Liver (tissue), 9 donors: ENCODE measurements around a stretch of chr18.

GRCh38 chr18:3233868-3234140 is 13.8 kb upstream of the MYL12A start:
- PRO-cap, 5 experiments, result peak in 3 of 5 experiments; most common plus-strand start chr18:3234075 (in 2)
- RAMPAGE, long total RNA, 2 experiments, result no peak in any of the 2 experiments
- RRBS, result no CpG with 5 or more reads among the region's 1 CpG

GRCh38 chr18:3256511-3257111 is 5.3 kb upstream of the MYL12B start:
- PRO-cap, 5 experiments, result peak in 4 of 5 experiments; most common plus-strand start chr18:3256940 (in 4); most common minus-strand start chr18:3256809 (in 1)
- RAMPAGE, long total RNA, 2 experiments, result no peak in any of the 2 experiments
- RRBS, result no CpG with 5 or more reads among the region's 3 CpGs

DNA sequence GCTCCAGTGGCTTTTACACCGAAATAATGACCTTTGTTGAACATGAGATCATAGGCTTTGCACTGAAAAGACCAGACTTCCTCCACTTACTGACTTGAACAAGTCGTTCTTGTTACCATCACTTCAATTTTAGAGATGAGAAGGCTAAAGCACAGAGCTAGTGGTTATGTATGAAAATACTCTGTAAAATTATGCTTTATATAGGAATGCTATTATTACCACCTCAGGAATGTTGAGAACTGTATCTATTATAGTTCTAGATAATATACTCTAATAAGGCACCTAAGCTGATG is 20.0 kb downstream of the MYL12B start:
- PRO-cap, 5 experiments, result no peak in any of the 5 experiments
- RAMPAGE, long total RNA, 2 experiments, result no peak in any of the 2 experiments
- RRBS, result no CpG with 5 or more reads among the region's 2 CpGs

GRCh38 chr18:3360301-3361069 is 89.5 kb upstream of the TGIF1 start:
- PRO-cap, 5 experiments, result no peak in any of the 5 experiments
- RAMPAGE, long total RNA, 2 experiments, result no peak in any of the 2 experiments
- RRBS, result 94% methylated on average over 19 of the region's 39 CpGs

GRCh38 chr18:3384544-3385251 is 65.3 kb upstream of the TGIF1 start:
- PRO-cap, 5 experiments, result peak in 2 of 5 experiments; most common plus-strand start chr18:3385021 (in 1); most common minus-strand start chr18:3384858 (in 1)
- RAMPAGE, long total RNA, 2 experiments, result no peak in any of the 2 experiments
- RRBS, result no CpG with 5 or more reads among the region's 9 CpGs

DNA sequence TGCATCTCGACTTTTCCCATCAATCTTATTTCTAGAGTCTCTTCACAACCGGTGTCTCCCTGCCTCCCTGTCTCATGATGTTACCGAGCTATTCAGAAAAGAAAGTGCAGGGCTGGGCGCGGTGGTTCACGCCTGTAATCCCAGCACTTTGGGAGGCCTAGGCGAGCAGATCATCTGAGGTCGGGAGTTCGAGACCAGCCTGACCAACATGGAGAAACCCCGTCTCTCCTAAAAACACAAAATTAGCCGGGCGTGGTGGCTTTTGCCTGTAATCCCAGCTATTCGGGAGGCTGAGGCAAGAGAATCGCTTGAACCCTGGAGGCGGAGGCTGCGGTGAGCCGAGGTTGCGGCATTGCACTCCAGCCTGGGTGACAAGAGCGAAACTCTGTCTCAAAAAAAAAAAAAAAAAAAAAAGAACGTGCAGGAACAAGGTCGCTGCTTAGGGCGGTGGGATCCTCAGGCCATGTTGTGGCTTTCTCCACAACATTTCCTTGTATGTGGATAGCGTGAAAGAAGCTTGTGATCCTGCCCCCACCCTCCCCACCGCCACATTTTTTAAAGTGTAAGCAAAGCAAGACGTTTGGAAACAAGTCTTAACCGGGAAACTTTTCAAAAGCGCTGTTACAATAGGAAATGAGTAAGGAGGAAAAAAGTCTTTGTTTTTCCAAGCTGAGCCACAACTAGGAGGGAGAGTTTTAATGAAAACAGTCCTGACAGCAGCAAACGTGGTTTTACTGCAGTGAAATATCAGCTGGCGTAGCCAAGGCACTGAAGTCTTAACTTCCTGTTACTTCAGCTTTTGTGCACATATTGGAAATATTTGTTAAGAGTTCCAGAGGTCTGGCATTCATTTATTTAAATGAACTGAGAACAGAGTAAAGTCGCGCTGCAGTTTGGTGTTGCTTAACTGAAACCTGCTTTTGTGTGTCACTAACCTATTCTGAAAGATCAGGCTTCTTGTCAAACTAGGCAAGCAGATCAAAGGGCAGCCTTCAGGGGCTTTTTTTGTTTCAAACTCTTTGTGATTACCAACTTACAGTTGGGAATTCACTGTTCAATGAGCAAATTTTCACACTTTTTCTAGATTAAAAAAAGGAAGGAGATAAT is 3.7 kb downstream of the TGIF1 start:
- PRO-cap, 5 experiments, result peak in 5 of 5 experiments; most common plus-strand start position 858 of the sequence (in 2); most common minus-strand start position 770 of the sequence (in 5)
- RAMPAGE, long total RNA, 2 experiments, result no peak in any of the 2 experiments
- RRBS, result no CpG with 5 or more reads among the region's 31 CpGs

GRCh38 chr18:3498553-3499623 is 48.9 kb downstream of the TGIF1 start:
- PRO-cap, 5 experiments, result no peak in any of the 5 experiments
- RAMPAGE, long total RNA, 2 experiments, result no peak in any of the 2 experiments
- RRBS, result 7% methylated on average over 4 of the region's 60 CpGs

DNA sequence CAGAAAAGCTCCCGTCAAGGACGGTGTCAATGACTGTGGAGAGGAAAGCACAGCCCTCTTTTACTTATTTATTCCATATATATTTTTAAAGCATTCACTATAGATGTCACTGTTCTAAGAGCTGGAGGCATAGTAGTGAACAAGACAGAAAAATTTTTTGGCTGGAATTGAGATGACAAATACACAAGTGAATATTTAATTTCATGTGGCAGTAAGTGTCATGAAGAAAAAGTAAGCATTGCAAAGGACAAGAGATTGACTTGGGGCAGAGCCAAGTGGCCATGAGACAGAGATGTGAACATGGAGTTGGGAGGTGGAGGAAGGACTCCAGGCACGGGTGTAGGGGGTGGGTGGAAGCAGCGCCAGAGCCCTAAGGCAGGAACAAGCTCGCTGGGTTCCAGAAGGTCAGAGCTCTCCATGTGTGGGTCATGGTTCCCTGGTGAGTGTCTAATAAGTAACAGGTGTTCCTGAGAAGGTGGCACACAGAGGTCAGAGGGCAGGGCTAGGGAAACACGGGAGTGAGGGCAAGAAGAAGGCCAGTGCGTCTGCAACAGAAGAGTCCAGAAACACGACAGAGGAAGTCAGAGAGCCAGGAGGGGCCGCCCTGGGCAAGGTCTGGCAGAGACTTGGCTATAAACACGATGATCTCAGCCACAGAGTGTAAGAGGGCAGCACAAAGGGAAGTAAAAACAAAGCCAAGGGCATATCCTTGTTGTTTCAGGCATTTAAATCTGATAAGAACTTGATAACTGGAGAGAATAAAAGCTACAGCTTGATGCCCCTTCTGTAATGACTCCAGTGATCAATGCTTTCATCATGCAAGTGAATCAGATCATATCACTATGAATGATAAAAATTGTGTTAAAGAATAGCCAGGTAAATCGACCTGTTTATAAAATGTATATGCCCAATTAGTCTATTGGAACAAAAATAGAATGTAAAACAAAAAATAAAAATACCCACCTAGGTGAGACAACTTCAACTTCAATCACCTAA is 260.8 kb downstream of the TGIF1 start:
- PRO-cap, 5 experiments, result peak in 2 of 5 experiments; most common plus-strand start position 654 of the sequence (in 1); most common minus-strand start position 573 of the sequence (in 2)
- RAMPAGE, long total RNA, 2 experiments, result no peak in any of the 2 experiments
- RRBS, result no CpG with 5 or more reads among the region's 11 CpGs

DNA sequence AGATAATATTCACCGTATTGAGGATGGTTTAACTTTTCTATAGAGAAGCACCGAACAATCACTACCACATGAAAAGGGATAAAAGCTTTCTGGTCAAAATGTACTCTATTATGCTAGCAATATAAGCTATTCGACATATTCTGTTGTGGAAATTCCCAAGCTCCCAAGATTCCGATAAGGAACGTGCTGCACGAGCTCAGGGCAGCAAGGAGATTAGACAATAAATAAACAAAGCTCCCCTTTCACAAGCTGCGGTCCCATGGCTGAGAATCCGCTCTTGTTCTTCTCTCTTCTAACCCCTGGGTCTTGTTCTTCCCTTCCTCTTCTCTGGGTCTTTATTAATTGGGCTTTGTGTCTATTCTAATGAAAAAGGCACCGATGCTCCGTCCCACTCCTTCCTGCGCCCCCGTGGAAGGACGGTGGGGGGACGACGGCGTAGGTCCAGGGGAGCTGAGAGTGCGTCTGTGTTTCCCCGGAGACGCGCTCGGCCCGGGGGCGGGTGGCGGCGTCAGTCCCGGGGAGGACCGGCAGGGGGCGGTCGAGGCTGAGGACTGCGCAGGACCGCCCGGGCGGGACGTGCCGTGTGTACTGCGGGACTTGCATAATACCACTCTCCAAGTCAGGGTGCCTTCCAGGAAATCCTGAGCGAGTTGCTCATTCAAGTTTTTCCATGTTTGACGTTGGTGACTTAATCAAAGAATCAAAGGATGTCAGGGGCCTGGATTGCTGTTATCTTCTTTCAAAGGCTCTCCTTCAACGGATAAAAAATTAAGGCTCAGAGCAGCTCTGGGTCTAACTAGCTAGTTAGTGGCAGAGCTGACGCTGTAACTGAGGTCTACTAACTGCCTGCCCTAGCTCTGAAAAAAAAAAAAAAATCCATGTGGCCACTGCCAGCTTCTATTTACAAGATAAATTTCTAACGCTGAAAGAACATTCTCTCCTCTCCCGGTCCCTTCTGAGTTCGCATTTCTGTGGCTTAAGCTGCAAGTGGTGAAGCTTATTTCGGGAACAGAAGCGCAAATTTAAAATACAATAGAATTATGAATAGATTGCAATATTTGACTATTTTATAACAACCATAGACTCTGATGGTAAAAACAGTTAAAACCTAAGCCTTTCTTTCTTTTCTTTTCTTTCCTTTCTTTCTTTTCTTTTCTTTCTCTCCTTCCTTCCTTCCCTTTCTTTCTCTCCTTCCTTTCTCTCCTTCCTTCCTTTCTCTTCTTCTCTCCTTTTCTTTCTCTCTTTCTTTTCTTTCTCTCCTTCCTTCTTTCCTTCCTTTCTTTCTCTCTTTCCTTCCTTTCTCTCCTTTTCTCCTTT is 321.5 kb downstream of the TGIF1 start:
- PRO-cap, 5 experiments, result peak in 2 of 5 experiments; most common plus-strand start position 703 of the sequence (in 2); most common minus-strand start position 410 of the sequence (in 1)
- RAMPAGE, long total RNA, 2 experiments, result no peak in any of the 2 experiments
- RRBS, result 2% methylated on average over 6 of the region's 45 CpGs

DNA sequence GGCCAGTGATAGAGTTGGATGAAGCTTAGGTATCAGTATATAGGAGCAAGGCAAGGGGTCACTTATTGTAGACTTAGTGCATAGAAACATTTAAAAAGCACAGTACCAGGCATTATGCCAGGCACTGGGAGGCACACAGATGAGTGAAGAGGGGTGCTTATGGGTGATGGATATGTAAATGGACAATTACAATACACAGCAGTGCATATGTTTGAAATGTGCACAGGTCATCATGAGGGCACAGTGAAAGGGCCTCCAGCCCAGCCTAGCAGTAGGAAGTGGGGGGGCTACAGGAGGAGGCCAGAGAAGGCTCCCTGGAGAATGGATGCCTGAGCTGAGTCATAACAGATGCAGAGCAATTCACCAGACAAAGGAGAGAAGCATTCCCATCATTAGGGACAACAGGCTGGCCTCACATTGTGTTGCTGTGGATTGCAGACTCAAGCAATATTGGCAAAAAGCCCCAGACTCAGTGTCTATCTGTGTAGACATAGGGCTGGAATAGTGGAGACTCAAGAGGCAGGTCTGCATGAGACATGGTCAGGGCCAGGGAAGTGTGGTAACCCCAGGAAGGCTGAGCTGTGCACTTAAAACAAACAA is 330.0 kb downstream of the DLGAP1 start:
- PRO-cap, 5 experiments, result no peak in any of the 5 experiments
- RAMPAGE, long total RNA, 2 experiments, result no peak in any of the 2 experiments

DNA sequence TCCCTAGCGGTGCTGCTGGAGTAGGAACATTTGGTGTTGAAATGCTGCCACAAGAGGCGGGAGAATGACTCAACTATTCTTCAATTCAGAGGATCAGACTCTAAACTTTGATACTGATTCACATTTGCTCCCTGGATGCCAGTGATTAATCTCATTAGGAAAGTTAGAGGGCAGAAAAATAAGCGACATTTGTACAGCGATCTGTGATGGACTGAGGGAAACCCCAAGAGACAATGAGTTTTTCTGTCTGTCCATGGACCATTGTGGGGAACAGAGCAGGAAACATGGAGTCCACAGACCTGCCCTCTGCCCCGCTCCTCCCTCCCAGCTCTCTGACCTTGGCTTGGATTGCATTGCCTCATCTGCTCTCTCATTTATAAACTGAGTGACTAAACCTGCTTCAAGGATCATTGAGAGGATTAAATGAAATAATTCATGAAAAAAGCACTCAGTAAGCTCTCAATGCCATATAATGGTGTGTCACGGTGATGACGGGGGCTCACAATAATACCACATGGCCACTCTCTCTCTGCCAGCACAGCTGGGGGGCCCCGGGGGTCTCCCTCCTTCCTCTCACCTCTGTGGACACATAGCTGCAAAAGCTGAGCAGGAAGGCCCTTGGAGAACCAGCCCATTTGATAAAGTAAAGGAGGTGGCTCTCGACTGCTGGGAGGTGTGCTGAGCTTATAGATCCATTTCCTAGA is 12.8 kb upstream of the EPB41L3 start:
- PRO-cap, 5 experiments, result peak in 2 of 5 experiments; most common minus-strand start position 334 of the sequence (in 2)
- RAMPAGE, long total RNA, 2 experiments, result no peak in any of the 2 experiments
- RRBS, result no CpG with 5 or more reads among the region's 9 CpGs

GRCh38 chr18:5583159-5583574 is 39.4 kb upstream of the EPB41L3 start:
- PRO-cap, 5 experiments, result peak in 1 of 5 experiments; most common minus-strand start chr18:5583216 (in 1)
- RAMPAGE, long total RNA, 2 experiments, result no peak in any of the 2 experiments
- RRBS, result no CpG with 5 or more reads among the region's 4 CpGs

DNA sequence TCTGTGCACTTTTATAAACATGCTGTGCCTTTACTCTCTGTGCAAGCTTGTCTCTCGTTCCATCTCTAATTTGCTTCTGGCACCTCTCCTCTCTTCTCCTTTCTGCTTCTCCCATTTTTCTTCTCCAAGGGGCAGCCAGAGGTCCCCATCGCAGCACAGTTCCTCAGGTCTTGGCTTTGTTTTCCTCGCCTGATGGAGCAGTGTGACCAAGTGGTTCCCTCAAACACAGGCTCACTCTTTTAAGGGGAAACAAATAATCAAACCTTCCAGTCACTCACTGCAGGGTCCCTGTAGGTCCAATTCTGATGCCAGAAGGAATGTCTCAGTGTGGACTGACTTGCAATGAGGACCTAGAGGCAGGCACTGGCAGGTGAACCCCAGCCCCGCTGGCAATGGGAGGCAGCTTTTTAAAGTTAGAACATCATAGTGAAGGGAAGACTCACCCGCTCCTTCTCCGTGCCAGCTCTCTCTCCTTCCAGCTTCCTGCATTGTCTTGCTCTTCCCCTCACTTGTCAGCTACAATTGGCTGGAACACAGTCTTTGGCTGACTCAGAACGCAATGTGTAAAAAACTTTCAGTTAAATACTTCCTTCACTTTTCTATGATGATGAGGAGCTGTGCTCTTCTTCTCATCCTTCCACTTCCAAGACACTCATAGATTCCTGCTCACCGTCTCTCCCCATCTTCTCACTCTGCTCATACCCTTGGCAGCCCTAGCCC is 117.7 kb upstream of the TMEM200C start:
- PRO-cap, 5 experiments, result no peak in any of the 5 experiments
- RAMPAGE, long total RNA, 2 experiments, result no peak in any of the 2 experiments
- RRBS, result no CpG with 5 or more reads among the region's 8 CpGs

DNA sequence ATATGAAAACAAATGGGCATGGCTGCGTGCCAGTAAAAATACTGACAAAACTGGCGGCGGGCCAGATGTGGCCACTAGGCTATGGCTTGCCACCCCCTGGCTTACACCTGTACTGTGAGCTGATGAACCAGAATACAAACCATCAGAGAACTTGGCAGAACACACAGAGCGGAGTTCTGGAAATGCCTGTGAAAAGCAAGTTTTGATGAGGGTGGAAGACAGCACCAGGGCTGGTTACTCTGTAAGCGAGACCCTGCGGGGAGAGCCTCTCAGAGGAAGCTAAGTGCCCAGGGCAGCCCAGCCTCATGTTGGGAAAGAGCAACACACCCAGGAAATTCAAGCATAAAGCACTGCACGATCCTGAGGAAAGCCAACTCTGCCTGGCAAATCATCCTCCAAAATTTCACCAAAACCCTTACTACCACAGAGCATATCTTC is 43.5 kb downstream of the L3MBTL4 start:
- PRO-cap, 5 experiments, result peak in 4 of 5 experiments; most common plus-strand start position 166 of the sequence (in 4); most common minus-strand start position 370 of the sequence (in 1)
- RAMPAGE, long total RNA, 2 experiments, result no peak in any of the 2 experiments
- RRBS, result no CpG with 5 or more reads among the region's 7 CpGs

DNA sequence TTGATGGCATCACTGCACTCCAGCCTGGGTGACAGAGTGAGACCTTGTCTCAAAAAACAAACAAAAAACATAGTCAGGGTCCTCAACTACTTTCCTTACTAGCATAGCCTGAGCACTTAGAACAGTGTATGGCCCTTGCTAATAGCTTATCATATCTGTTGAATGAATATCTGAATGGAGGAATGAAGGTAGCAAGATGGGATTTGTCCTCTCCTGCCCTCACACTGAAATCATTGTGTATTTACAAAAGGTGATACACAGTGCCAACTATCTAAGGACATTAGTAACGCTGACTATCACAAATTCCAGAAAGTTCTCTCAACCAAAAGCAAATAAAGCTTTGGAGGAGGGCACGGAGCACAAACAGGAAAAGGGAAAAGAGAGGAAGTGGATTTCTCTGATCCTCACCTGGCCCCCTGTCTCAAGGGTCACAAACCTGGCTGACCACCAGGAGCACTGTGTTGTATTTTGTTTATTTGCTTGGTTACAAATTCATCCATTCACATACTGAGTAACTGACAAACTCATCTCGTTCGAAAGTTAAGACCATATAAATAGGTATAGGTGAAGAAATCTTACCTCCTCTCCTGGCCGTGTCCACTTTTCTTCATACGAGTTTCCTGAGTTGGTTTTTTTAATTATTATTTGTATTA is 37.9 kb downstream of the L3MBTL4 start:
- PRO-cap, 5 experiments, result peak in 4 of 5 experiments; most common plus-strand start position 499 of the sequence (in 2); most common minus-strand start position 226 of the sequence (in 4)
- RAMPAGE, long total RNA, 2 experiments, result no peak in any of the 2 experiments
- RRBS, result no CpG with 5 or more reads among the region's 6 CpGs

DNA sequence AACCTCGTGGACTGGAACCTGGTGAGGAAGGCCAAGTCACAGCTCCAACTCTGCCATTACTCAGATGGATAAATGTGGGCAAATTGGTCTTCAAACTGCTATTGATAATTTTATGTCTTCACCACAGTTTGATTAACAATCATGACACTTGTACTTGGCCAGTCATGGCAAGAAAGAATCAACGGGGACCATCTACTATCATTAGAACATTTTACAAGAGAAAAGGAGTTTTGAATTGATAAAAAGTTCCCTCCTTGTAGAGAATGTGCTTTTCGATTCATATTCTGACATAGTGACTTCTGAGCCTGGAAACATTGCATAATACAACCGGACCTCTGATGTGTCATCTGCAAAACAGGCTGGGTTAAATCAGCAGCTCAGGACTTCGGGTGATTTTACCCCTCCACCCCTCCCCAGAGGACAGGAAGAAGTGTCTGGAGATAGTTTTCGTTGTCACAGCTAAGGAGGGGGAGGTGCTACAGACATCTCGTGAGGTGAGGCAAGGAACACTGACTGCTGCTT is 8.5 kb downstream of the L3MBTL4 start:
- PRO-cap, 5 experiments, result peak in 1 of 5 experiments; most common plus-strand start position 456 of the sequence (in 1); most common minus-strand start position 337 of the sequence (in 1)
- RAMPAGE, long total RNA, 2 experiments, result no peak in any of the 2 experiments
- RRBS, result no CpG with 5 or more reads among the region's 7 CpGs

- PRO-cap, 5 experiments, result no peak in any of the 5 experiments
- RAMPAGE, long total RNA, 2 experiments, result no peak in any of the 2 experiments
- RRBS, result no CpG with 5 or more reads among the region's 2 CpGs
Observed at GRCh38 chr18:6478641-6478866, 63.8 kb upstream of the L3MBTL4 start.

GRCh38 chr18:6885313-6885662 is 155.8 kb downstream of the ARHGAP28 start:
- PRO-cap, 5 experiments, result no peak in any of the 5 experiments
- RAMPAGE, long total RNA, 2 experiments, result no peak in any of the 2 experiments
- RRBS, result no CpG with 5 or more reads among the region's 6 CpGs

DNA sequence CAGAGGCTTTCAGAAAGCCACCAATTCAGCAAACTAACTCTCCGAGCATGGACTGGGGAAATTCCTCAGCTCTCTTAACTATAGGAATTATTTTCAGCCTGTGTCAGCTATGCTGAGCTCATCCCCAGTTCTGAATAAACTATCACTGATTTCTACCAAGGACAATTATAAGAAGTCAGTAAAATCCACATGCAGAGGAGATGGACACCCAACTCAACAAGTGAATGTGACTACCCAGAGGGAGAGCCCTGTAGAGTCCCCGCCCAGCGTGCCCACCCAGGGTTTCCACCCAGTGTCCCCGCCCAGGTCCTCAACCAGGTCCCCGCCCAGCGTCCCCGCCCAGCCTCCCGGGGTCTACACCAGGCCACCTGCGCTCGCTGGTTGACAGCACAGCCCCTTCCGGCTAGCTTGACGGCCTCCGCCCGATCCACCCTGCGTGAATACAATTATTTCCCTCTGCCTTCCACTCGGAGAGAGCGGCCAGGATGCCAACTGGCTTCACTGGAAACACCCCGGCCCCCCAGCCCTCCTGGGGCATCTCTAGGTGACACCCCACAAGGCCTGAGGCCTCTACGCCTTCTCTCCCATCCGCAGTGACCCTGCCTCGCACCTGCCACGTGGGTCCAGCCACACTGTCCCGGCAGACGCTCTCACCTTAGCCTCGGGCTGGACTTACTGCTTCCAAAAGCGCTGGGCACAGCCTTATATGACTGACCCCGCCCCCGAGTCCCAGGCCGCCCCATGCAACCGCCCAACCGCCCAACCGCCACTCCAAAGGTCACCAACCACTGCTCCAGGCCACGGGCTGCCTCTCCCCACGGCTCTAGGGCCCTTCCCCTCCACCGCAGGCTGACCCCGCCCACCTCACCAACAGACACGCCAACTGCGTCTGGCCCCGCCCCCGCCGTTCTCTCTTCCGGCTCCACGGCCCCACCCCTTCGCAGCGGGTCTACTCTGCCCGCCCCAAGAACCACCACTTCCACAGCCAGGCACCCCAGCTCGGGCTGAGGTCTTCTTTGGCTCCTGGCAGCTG is 188.2 kb downstream of the LAMA1 start:
- PRO-cap, 5 experiments, result peak in 1 of 5 experiments; most common minus-strand start position 677 of the sequence (in 1)
- RAMPAGE, long total RNA, 2 experiments, result no peak in any of the 2 experiments
- RRBS, result 85% methylated on average over 5 of the region's 47 CpGs

- PRO-cap, 5 experiments, result peak in 4 of 5 experiments; most common plus-strand start chr18:7085036 (in 3)
- RAMPAGE, long total RNA, 2 experiments, result no peak in any of the 2 experiments
- RRBS, result no CpG with 5 or more reads among the region's 1 CpG
Observed at GRCh38 chr18:7084700-7085302, 32.8 kb downstream of the LAMA1 start.